CMK (cell line): ENCODE measurements around the genes IFT20, RSKR and SDF2.

DNA sequence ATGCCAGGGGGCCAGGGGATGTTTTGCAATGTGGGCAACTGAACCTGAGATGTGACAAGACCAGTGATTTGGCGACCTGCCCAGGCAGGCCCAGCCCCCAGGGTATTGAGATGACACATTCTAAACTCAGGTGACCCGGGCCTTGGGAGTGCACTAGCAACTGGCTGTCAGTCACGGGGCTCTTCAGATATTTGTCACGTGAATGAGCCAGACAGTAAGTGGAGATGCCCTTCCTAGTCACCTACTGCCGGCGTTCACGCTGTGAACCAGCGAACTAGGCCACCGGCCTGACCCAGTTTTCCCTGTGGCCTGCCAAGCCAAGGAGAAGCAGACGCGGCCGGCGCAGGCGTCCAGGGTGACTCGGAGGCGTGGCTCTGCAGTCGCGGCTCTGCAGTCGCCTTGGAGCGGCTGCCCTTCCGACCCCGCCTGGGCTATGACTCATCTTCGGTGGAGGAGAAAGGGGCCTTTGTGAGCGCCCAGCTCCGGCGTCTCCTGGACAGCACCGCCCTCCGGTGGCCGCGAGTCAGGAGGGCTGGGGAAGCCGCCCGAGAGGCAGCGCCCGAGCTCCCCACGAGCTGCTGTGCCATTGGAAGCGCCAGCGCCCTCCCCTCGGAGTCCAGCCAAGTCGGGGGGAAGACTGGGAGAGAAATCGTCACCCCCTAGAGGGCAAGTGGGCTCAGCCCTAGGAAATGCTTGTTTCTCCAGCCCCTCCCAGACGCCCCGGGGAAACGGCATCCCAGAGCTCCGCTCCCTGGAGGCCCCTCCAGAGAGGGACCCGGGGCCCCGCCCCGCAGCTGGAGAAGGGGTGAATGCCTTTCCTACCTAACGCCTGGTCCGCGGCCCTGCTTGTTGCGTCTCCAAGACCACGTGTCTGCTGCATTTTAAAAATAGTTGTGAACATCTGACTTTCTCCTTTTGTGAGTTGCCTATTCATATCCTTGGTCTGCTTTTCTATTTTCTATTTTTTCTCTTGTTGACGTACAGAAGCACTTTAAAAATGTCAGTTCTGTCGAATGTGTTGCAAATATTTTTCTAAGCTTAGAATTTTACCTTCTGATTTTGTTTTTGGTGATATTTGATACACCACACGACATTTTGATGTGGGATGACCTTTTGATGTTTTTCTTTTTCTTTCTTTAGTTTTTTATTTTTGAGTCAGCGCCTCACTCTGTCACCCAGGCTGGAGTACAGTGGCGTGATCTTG lies 39.0 kb downstream of the WSB1 start:
- RRBS: 3% methylated on average over 13 of the region's 57 CpGs

GRCh38 chr17:27481318-27481911 lies 25.2 kb downstream of the KSR1 start:
- RRBS: no CpG with 5 or more reads among the region's 4 CpGs

GRCh38 chr17:27532256-27533233 lies 76.3 kb downstream of the KSR1 start:
- RRBS: no CpG with 5 or more reads among the region's 22 CpGs

DNA sequence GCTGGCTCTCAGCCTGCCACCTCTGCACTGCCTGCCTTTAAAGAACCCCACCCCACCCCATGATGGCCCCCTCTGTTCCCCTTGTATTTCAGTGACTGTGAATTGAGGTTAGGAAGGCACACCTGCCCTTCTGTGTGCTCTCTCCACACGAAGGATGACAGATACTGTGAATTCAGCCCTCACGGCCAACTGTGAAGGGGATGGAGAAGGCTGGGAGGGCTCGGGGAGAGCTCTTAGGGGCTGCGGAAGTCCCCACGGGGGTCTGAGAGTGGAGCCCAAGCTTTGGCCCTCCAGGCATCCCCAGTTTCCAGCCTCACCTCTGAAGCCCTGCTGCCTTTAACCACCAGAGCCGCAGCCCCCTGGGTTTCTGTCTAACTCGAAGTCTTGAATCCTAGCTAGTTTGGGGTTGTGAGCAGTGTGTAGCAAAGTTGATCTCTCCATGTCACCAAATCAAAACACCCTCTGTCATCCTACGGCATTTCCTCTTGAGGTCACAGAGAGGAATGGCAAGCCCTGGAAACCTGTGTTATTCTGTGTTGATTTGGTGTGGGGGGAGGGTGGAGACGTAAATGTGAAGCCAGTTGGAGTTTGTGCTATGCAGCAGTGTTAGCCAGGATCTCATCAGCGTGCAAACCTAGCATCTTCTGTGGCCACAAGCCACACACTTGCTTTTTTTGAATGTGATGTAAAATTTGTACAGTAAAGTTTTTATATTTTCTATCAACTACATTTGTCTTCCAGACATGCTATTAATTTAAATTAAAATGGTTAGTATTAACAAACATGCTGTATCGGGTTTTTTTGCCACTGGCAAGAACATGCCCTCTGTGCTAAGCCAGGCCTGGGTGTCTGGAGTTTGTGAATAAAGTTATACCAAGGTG lies 5.2 kb upstream of the LGALS9 start:
- RRBS: no CpG with 5 or more reads among the region's 11 CpGs

- RRBS: no CpG with 5 or more reads among the region's 14 CpGs
Measured at GRCh38 chr17:27646841-27647484, 16.0 kb downstream of the LGALS9 start.

DNA sequence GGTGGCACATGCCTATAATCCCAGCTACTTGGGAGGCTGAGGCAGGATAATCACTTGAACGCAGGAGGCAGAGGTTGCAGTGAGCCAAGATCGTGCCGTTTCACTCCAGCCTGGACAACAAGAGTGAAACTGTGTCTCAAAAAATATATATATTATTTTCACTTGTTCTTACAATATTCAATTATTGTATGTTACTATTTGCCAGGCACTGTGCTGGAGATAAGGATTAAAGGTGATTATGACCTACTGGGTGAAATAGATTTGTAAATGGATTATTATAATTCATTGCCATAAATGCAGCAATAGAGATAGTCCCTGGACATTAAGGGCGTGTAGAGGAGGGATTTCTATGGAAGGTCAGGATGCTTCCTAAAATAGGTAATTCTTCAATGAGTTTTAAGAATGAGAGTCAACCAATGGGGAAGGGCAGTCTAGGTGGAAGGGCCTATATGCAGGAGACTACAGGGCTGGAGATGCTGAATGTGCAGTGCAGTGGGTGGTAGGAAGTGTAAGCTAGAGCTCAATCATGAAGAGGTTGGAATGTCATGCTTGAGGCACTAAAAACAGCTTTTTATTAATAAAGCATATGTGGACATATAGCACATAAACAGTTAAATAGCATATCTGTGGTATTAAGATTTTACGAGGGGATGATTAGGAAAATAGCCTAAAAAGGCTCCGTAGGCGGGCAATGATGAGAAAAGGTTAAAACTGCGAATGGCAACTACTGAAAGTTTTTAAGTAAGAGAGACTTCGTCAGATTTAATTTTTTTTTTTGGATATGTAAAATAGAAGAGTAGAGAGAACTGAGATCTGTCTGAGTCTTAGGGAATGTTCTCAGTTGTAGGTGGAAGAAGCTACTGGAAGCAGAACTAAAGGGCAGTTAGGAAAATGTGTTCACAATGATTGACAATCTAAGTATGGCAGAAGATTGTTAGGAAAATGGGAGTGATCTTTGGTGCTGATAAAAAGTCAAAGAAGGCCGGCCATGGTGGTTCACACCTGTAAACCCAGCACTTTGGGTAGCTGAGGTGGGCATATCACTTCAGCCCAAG lies 7.7 kb downstream of the NLK start:
- RRBS: no CpG with 5 or more reads among the region's 10 CpGs

DNA sequence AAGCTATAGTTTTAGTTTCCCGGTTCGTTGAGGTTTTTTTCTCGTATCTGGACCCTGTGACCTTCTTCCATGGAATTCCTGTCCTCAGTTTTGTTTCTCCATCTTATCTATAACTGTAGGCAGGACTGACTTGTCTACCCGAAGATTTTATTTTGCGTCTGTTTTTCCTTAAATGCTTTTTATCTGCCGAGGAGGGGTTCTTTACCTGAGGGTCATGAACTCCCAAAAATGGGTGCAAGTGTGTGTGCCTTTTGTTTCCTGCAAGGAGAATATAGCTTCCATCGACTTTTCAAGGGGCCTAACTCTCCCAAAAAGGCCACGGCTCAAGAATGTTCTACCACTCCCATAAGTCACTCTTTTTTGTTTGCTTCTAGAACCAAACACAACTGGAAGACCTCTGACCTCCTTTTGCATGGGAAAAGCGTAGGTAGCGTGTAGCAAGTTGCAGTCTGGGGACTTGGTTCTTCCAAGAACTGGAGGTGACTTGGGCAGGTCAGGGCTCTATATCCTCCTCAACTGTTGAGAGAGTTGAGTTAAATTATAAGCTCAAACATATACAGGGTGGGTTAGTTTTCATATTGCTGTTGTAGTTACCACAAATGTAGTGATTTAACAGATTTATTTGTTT lies 1.2 kb downstream of the TMEM97 start:
- RRBS: no CpG with 5 or more reads among the region's 10 CpGs

DNA sequence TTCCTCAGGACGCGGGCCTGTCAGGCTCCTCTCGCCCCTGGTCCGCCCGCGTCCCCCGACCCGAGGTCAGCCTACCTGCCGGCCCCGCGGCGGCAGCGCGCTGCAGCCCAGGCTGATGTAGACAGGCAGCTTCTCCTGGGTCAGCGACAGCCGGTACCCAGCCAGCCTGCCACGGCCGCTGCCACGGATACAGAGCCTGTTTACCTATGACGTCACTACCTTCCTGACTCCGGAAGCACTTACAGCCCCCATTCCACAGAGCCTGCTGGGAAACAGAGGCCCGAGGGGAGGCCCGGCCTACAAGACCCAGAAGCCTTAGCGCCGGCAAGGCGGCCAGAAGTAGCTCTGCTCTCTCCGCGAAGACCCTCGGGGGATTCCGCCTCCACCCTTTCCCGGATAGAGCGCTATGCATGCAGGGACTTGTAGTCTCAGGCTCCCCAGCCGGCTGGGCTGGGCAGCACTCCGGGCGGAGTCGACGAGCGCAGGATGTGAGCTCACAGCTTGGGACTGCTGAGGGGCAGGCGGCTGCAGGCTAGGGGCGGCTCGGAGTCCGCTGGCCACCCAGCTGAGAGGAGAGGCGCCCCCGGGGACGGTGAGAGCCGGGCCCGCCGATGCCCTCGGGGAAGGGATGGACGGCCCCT lies at the start of gene IFT20:
Gene IFT20, minus strand, starts transcription at position 208 of the 641 bp plus-strand sequence.
- RRBS: 1% methylated on average over 38 of the region's 50 CpGs

GRCh38 chr17:28367816-28368830 lies 2.0 kb downstream of the VTN start:
- RRBS: no CpG with 5 or more reads among the region's 25 CpGs

GRCh38 chr17:28500764-28501579 lies 5.2 kb upstream of the FOXN1 start:
- RRBS: no CpG with 5 or more reads among the region's 11 CpGs

DNA sequence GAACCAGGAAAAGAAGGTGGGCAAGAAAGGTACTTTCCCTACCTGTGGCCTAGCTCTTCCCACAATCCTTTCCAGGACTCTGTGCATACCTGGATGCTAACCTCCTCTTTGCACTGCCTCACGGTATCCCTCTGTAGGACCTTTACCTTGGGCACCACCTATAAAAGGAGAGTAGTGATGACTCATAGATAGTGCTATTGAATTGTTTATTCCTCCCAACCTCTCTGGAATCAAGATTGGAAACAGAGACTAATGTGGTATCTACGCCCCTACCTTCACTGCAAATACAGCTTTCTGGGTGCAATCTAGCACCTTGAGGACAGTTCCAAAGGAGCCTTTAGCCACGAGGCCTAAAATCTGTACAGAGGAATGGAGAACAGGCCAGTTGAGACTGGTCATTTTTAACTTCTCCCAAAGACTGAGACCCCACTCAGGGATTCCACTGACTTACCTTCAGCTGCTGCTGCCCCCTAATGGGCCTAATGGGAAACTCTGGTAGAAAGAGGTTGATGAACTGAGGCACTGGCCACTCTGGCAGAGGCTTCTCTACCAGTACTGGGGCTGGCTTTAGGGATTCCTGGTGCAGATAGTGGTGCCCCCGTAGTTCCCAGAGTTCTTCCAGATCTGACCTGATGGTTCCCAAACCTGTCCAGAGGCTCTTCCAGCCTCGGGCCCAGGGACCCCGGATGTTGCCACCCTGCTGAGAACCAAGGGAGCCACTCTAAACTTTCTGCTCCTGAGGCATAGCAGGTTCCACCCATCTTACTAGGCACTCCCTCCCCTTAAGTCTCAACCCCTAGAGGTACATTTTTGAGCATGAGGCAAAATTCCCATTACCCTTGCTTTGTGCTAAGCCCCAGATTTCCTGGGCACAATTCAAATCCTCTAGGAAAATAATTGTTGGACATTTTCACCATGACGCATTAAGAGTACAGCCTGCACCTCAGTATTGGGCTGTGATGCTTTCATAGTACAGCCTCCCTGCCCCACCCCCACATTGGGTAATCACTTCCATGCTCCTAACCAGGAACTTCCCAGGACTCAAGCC lies 672 bp downstream of the RSKR start:
- RRBS: no CpG with 5 or more reads among the region's 7 CpGs

DNA sequence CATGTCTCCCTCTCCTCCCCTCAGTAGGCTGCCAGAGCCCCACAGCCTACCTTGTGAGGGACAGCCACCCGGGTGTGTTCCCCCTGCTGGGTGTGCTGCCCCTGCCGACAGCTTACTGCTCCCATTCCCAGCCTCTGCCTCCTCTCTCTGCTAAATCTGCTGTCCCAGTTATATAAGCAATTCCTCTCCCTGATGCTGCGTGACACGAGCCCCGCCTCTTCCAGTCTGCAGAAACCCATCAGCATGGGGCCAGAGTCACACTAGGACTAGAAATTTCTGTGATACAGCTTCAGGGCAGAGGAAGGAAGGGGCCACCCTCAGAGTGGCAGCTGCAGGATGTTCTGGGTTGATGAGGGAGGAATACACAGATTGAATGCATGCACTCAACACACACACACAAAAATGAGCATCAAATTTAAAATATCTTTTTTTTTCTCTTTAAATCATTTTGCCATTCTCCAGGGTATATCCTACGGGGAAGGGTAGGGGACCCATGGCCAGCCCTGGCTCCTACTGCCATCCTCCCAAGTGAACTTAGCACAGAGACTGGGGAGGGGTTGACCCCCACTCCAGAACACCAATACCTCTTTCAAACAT lies at the start of gene RSKR:
Gene RSKR, minus strand, starts transcription at position 149 of the 597 bp plus-strand sequence.
- RRBS: no CpG with 5 or more reads among the region's 6 CpGs

DNA sequence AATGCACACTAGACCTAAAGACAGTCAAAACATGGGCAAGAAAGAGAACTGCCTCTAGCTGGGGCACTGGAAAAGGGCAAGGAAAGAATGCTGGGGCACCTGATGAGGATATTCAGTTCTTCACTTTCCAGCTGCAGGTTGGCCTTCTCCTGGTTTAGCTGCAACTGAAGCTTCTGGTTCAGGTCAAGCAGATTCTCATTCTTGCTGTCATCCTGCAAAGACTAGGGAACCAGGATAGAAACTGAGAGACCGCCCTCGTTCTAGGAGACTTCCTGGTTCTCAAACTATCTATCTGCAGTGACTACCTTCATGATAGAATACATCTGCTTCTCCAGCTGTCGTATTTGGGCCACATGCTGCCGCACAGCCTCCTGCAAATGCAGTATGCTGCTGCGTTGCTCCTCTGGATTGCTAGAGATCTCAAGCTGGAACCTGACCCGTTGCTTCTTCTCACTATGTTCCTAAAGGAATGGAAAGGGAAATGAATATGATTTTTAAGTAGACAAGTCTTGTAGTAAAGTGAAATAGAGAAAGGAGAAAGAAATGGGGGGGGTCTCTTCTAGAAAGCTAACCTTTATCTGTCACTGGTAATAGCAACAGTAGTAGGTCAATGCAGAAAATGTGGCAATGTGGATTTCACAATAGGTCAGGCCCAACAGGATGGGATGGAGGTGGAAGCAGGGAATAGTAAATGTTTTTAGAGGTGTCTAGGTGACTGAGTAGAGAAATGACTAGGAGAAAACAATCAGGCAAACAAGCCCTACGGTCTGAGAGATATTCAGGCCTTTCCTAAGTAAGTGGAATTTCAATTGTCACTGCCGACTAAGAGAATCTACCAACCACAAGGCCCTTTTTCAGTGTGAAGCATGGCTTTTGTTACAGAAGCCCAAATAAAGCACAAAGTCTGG lies 5.8 kb upstream of the RSKR start:
- RRBS: no CpG with 5 or more reads among the region's 8 CpGs

DNA sequence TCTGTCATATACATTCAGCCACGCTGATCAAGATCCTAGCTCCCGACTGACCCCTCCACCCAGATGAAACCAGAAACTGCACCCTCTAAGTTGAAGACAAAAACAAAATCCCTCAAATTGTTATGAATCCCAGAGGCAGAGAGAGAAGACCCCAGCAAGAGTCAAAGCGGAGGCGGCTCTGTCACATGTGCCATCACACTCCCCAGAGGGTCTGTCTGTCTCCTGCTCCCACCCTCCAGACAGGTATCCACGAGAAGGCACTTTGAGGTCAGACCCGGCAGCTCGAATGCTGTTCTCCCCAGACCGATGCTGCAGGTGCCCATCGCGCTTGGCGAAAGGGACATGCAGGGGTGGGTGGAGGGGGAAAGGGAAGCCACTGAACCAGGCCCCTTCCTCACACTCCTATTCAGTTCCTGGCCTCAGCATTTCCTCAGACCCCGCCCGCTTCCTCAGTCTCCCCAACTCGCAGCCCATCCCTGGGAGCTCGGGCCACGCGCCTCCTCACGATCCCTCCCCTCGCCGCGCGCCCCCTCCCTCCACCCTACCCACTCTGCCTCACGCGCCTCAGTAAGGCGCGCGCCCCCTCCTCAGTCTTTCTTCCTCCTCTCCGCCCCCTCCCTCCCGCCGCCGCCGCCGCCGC lies 511 bp downstream of the BLTP2 start:
- RRBS: no CpG with 5 or more reads among the region's 34 CpGs

GRCh38 chr17:28645829-28646654 lies 1.1 kb upstream of the BLTP2 start:
- RRBS: no CpG with 5 or more reads among the region's 12 CpGs

- RRBS: 2% methylated on average over 5 of the region's 59 CpGs
Measured at GRCh38 chr17:28661552-28662350, at the start of gene SDF2. SDF2 (minus strand) TSS chr17:28661906.

GRCh38 chr17:28675320-28675809 lies 13.4 kb downstream of the SUPT6H start:
- RRBS: no CpG with 5 or more reads among the region's 6 CpGs

GRCh38 chr17:28677414-28678394 lies 15.7 kb downstream of the SUPT6H start:
- RRBS: no CpG with 5 or more reads among the region's 14 CpGs

DNA sequence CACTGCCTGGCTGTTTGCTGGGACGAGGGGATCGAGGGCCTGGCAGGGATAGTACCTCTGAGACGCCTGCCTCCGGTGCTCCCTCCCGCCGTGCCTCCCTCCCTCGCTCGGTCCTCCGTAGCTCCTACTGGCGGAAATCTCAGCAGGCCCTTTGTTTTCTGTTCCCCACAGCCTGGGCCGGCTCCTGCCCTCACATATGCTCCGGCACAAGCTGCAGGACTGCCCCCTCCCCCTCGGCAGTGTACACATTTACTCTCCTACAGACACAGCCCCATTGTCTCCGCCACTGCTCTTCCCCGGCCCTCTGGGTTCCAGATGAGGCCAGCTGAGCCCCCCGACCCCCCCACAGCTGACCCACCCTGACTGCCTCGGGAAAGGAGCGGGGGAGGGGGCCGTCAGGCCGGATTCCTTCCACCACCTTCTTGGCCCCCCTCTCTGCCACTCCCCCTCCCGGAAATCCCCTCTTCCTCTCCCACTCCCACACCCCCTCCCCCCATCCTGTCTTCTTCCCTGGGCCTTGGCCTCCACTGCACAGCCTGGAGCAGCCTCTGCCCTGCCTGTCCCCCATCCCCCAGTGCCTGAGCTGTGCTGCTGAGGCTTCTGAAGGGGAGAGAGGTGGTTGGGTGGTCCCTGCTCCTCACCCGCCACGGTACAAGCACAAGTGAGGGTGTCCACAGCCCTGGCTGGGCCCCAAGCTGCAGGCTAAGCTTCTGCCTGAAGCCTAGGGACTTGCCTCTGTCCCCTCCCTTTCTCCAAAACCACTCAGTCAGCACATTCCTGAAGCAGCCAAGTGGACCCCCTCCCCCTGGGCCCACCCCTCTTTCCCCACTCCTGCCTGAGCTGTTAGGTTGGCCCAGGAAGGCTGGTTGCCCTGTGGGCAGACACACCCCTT lies 1.6 kb downstream of the TRAF4 start:
- RRBS: 4% methylated on average over 9 of the region's 23 CpGs

GRCh38 chr17:28758930-28759560 lies 15.2 kb downstream of the TRAF4 start:
- RRBS: 100% methylated on average over 4 of the region's 20 CpGs